ENCODE results near the genes PLS1 and U2SURP.

DNA sequence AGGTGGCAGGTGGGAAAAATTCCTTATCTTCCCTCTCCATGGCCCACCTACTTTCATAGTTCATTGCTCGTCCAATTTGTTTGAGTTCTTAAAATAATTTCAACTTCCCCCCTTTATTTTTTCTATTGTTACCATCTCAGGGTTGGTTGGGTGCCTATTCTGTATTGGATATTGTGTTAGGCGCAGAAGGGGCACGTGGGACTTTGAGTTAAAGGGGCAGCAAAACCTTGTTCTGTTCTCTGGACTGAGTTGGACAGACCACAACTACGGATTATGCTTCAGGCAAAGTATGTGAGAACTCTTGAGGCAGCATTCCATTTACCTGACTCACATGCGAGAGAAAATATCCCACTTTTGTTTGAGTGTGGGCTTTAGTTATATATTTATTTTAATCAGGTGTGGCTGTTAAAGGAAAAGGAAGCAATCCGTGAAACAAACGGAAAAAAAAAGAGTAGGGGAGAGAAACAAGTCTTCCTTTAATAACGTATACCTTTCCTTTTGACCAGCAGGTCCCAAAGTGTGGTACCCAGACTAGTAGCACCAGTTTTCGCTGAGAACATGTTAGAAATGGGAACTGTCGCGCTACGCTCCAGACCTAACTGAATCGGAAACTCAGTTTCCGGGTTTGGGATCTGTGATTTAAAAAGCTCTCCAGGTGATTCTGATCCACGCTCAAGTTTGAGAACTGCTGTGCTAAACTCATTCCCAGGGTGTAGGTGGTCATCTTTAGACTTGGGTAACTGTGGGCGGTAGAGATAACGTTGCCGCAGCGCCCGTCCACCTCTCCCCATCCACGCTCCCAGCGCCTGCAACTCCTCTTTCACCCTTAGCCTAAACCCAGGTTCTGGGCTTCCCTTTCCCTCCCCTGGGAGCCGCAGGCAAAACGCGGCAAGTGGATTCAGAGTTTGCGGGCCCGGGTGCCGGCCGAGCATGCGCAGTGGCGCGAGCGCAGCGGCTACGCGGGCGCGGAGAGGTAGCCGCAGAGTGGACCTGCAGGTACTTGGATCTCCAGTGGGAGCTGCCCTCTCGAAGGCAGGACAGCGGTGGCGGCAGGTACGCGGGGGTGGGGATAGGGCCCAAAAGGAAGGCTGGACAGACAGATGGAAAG lies at the start of gene PLS1:
Gene PLS1, plus strand, starts transcription at position 937 of the 1,108 bp plus-strand sequence.
- RRBS, result no CpG with 5 or more reads among the region's 44 CpGs

GRCh38 chr3:142619029-142619450 lies 22.8 kb downstream of the PLS1 start:
- RRBS, result no CpG with 5 or more reads among the region's 1 CpG

- RRBS, result no CpG with 5 or more reads among the region's 3 CpGs
These were observed 13.0 kb upstream of the PAQR9 start for GRCh38 chr3:142976396-142976959.

DNA sequence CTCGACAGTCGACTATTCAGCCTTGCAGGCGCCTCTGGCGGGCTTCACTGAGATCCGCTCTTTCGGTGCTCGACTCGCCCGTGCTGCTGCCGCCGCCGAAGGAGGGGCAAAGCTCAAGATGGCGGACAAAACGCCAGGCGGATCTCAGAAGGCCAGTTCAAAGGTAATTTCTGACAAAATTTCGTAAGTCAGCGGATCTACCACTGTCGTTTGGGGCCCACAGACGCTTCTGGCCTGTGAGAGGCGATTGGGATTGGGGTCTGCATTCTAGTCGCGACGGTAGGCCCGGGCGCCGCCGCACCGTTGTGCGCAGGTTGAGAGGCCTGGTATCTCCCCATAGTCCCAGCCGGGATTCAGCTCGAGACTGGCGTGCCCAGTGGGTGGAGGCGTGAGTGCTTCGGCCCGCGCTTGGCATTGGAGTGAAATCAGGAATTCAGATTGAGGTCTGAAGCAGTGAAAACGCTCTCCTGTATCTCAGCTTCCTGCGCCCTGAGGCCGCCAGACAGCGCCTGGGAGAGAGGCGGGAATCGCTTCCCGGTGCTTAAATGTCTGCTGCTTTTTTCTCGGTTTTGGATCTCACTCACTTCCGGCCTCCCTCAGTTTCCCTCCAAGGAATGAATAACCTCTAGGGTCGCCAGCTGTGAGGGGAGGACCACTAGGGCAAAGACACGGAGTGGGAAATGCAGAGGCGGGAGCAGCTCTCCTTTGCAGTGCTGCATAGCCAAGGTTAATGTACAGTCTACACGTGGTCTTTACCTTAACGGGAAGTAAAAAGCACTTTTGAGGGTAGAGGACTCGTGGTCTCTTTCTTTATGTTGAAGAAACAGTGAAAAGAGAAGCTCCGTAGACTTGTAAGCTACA lies at the start of gene U2SURP:
Gene U2SURP, plus strand, starts transcription at position 60 of the 861 bp plus-strand sequence.
- RRBS, result under 1% methylated on average over 7 of the region's 52 CpGs

GRCh38 chr3:143124452-143125610 lies 5.3 kb downstream of the CHST2 start:
- RRBS, result no CpG with 5 or more reads among the region's 9 CpGs

- RRBS, result no CpG with 5 or more reads among the region's 8 CpGs
These were observed 20.2 kb downstream of the CHST2 start for GRCh38 chr3:143139696-143140222.

- RRBS, result no CpG with 5 or more reads among the region's 10 CpGs
These were observed 61.7 kb downstream of the SLC9A9 start for GRCh38 chr3:143786204-143787298.

DNA sequence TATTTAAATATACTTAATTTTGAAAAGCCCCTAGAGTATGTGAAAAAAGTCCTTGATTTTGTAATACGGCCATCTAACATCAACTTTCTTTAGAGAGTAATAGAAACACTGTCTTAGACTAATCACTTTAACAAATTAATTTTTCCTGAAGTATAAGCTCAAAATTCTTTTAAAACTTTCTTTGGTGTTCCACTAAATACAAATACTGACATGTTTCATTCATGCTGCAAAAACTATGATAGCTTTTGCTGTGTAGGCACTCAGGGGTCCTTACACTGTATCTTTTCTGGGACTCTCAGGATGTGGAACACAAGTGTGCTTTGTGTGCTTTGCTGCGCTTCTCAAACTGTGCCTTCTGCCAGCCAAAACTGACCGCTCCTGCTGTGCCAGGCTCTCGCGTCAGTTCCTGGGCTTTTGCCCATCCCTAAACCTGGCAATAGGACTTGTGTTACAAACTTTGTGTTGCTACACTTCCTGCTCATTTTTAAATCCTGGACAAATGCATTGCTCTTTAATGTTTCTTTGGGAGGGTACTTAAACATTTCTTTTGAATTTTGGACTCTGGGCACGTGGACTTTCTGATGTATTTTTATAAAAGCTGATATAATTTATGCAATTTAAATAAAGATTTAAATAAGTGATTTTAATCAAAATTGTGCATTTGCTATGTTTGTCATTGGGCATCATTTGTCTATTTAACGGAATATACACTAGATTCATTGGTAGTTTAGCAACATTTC lies 60.3 kb downstream of the DIPK2A start:
- RRBS, result no CpG with 5 or more reads among the region's 7 CpGs

GRCh38 chr3:146115458-146116214 lies 45.3 kb downstream of the PLOD2 start:
- RRBS, result no CpG with 5 or more reads among the region's 1 CpG

- RRBS, result no CpG with 5 or more reads among the region's 1 CpG
These were observed 35.4 kb upstream of the PLSCR2 start for GRCh38 chr3:146504735-146505145.

DNA sequence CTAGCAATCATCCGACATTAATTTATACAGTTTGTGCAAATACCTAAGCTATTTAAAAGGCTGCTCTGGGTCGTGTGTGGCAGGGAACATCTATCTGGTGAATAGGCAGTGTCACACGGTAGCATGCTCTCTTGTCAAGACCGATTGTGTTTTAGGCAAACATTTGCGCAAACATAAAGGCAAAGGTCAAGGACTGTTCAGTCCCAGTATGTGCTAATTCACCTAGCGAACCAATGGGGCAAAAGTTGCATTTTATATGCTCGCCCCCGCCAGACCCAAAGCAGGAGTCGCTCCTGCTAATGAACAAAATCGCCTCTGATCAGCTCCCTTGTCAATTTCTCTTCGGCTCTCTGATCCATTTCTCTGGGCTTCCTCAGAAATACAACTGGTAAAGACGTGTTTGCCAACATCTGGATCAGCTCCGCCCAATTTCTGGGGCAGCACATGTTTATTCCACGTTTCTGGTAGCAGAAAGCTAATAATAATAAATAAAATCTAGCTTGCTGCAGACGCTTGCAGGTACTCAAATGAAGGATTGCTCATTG lies 37.5 kb downstream of the ZIC4 start:
- RRBS, result no CpG with 5 or more reads among the region's 15 CpGs

DNA sequence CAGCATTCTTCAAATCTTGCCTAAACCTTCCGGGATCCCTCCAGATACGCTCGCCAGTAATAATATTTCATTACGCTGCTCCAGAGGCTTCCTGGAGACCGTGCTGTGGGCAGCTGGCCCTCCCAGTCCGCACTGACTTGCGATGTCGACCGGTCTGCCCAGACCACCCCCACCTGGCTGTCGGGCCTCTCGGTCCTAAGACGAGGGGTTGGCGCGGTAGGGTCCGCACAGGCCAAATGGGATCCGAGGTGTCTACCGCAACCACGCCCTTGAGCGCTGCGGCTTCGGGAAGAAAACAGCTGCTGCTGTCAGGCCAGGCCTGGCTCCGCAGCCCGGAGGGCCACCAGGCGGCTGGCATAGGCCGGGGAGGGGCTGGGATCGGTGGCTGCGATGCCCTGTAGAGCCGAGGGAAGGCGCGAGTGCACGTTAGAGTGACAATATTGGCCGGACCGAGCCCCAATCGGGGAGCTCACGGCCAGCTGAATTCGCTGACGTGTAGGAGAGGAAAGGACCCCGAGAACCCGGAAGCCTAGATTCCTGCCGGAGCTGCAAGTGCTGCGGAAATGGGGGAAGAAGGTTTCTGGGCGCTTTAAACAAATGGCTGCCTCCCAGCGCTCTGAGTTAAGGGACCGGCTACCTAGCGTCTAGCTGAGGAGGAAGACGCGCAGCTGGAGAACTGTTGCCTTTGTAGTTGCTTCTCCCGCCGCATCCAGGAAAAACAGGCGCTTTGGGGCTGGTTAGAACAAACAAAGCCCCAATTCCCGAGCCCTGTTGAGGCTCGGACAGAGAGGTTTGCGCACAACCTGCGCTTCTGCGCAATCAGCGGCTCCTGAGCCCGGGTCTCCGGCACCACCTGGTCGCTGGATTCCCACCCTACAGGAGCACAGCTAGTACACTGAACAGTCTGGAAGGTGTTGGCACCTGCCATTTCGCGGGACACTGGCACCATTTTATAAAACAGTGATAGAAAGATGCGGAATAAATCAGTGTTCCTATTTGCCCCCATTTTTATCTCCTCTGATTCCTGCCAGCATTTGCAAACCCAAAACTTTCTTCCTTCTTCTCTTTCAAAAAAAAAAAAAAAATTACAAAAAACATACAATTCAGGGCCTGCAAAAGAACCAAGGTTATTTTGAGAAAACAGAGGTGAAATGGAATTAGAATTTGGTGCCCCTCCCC lies 14.0 kb downstream of the ZIC4 start:
- RRBS, result 1% methylated on average over 21 of the region's 62 CpGs

DNA sequence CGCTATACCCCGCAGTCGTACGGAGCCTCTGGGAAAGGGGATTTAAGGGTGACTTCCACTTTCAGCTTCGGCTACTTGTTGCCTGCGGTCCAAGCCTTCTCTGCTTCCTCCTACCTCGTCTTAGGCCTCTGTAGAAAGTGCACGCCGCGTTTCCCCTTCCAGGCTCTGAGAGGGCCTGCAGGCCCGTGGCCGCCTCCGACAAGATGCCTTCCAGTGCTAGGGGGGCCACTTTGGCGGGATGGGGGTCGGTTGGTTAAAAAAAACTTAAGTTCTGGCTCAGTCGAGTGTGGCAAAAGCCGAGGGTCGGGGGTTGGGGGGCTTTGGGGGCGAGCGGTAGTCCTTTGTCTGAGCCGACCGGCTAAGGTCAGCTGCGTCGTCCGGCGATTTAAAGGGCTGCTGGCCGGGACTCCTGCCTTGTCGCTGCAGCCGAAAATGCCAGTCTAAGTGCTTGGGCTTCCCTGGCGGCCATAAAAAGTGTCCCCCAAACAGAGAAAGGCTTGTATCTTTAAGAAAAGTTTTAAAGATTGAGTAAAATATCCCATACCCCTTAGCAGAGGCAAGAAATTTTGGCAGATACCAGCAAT lies 8.0 kb downstream of the ZIC4 start:
- RRBS, result no CpG with 5 or more reads among the region's 30 CpGs

DNA sequence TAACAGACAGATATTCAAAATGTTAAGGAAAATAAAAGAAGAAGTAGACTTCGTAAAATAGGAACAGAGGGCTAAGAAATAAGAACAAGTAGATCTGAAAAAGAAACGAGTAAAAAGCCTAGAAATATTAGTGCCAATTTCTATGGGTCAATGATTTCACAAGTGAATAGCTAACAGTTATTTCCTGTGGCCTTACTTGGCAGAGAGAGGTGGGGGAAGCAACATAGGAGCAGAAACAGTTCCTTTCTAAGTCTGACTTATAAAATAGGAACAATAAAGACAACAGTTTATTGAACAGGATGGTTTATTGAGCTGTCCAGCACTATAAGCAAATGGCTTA lies 37.8 kb downstream of the AGTR1 start:
- RRBS, result no CpG with 5 or more reads among the region's 2 CpGs

DNA sequence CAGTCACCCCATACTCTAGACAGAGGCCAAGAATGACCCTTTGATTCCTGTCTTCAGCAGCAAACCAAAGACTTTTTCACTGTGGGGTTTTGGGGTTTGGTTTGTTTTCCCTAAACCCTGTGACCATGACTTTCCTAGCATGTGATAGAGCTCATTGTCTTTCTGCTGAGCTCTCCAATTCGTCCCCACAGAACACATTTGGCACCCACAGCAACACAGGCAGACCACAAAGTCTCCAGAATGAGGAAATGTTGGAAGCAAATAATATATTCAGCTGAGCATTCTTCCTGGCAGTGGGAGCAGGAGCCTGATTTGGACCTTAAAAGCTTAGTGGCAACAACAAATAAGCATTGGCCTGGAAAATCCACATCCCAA lies 36.8 kb upstream of the CPB1 start:
- RRBS, result no CpG with 5 or more reads among the region's 1 CpG

DNA sequence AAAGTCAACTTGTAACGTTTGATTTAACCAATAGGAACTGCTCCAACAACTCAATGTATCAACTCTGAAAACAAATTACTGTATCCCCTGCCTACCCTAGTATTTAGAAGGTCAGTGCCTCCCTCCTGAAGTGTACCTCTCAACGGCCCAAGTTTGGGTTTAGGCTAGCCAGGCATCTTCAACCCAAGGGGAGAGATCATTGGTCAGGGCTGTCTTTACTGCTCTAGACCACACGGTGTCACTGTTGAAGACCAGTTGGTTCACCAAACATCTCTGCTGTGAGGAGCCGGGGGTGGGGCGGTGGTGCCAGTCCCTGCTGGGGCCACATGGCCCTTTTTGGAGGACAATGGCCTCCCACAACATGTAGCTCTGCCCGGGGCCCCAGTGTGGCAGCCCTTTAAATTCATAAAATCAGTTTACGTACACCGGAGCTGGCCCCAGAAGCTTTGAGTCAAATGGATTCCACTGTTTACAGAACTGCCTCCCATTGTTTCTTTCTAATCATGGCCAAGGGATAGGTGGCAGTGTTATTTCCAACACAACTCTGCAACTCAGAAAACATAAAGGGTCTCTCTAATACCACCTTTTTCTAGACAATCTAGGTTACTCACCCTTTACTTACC lies 19.1 kb upstream of the TM4SF18 start:
- RRBS, result 38% methylated on average over 5 of the region's 8 CpGs

GRCh38 chr3:149378457-149378906 lies 1.0 kb upstream of the TM4SF1 start:
- RRBS, result no CpG with 5 or more reads among the region's 1 CpG

GRCh38 chr3:149542306-149542803 lies 67.9 kb downstream of the TM4SF4 start:
- RRBS, result no CpG with 5 or more reads among the region's 8 CpGs

DNA sequence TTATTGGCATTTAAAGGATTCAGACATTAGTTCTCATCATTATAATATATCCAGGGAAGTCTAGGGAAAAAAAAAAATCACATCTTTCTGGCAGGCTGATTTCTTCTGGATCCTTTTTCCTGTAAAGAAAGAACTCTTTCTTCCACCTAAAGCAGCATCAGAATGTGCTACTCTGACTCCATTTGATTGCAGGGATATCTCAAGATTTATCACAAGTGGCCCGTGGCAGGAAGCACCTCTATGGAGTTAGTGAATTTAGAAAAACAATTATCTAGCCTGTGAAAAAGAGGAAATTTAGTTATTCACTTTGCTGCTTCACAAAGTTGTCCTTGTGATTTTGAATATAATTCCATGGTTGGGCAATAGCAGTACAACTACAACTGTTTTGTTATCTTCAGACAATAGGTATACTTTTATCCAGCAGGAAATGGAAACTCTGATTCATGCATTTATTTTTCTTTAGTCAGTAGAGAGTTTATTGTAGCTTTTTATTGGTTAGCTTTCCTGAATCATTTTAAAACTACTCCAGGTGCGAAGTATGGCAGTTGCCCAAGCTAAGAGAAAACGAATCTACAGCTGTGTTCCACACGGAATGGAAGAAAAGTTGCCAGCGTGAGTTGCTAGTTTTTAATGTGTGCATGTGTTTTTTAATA lies 80.2 kb downstream of the TM4SF4 start:
- RRBS, result no CpG with 5 or more reads among the region's 5 CpGs

- RRBS, result no CpG with 5 or more reads among the region's 3 CpGs
These were observed 86.8 kb downstream of the WWTR1 start for GRCh38 chr3:149570936-149571456.

All from AG10803 (cell line).